SEM (cell line): Measurements from ENCODE around the genes EVI5L and ANGPTL4.

DNA sequence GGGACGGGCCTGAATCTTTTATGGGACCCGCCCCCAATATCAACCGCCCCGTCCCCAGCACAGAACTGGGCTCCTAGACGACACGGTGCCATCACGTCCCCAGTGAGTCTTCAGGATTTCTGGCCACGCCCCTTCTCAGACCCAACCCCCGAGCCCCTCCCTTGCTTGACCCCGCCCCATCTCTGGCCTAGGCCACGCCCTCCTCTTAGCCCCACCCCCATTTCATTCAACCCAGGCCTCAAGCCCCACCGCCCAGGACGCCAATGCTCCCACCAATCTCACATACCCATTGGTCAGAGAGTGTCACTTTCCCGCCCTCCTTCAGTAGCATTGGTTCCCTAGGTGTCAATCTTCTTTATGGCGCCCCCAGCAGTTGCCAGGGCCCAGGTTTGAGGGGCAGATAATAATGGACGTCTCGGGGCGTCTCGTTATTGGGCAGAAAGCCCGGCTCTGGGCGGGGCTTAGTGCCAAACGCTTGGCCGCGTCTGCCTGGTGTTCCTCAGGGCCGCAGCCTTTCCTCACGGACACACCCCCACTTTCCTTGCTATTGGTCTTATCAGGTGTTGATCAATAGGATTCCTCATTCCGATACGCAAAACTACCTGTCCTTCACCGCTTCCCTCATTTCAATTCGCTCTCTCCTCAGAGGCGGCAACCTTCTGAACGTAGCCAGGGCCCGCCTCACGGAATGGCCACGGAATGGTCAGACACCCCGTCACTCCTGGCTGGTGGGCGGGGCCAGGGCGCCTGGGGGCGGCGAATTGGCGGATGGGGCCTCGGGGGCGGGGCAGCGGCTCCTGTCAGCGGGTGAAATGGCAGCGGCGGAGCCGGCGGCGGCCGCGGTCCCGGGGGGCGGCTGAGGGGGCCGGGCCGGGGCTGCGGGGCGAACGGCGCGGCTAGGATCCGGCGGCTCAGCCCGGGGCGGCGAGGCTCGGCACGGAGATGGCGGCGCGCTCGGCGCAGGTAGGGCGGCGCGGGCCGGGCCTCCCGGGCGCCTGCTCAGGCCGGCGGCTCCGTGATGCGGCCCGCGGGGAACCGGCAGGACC, at the start of gene EVI5L:
Gene EVI5L, plus strand, starts transcription at position 800 of the 1,046 bp plus-strand sequence.
- PRO-cap: unidirectional peak, plus-strand start at position 800 of the sequence

DNA sequence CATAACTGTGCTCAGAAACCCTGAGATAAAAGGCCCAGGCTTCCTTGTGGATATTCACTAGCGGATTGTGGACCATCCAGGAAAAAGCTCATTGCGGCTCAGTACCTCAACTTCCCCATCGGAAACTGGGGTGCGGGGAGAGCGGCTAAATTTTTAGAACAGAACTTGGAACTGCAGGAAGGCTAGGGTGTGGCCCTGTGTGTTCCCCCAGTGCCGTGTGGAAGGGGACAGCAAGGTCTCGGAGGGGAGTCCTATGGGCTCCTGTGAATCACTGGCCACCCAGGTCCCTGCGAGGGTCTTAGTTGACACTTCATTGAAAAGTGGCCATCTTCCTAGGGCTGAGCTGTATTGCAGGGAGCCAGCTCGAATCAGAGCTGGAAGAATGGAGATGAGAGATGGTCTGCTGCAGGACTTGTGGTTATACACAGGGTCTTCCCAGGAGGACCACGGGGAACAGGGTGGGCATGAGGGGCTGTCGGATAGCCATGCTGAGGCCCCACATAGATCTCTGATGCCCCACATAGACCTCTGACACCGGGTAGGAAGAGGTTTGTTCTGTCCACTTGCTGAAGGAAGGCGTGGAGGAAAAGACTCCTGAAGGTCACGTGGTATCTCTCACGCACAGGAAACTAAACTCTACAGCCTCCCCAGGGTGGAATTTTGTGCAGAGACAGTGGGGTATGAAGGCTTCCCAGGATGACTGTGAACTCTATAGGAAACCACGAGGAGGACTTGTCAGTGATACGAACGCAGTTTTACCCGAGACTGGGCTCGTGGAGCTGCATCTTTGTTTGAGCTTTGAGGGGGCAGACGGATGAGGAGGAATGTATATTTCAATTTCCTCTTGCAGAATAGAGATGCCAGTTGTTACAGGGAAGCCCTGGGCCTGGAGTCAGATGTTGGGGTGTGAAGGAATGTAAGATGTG, 2.6 kb downstream of the EVI5L start:
- PRO-cap: no peak

DNA sequence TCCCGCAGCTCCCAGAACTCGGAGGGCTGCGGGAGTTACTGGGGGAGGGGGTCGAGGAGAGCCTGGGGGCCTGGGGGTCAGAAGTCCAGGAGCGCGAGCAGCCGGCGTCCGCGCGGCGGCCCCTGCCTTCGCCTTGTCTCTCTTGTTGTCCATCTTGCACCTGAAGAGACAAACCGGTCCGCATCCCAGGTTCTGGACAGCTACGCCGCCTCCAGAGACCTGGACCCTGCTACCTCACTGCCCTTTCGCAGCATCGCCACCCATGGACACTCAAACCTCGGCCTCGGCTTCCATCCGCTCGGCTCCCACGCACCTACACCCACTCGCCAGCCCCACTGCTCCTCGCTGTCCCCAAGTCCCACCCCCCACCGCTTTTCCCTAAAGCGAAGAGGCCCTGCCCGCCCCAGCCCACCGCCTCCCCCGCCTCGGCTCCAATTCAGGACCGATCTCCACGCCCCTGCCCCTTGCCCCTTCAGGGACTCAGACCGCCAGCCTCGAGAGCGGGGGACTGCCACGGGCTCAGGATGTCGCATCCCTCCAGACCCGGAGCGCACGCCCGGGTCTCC, 570 bp downstream of the PRR36 start:
- PRO-cap: no peak

- PRO-cap: no peak
Measured at GRCh38 chr19:7907070-7907269, 3.3 kb downstream of the MAP2K7 start.

DNA sequence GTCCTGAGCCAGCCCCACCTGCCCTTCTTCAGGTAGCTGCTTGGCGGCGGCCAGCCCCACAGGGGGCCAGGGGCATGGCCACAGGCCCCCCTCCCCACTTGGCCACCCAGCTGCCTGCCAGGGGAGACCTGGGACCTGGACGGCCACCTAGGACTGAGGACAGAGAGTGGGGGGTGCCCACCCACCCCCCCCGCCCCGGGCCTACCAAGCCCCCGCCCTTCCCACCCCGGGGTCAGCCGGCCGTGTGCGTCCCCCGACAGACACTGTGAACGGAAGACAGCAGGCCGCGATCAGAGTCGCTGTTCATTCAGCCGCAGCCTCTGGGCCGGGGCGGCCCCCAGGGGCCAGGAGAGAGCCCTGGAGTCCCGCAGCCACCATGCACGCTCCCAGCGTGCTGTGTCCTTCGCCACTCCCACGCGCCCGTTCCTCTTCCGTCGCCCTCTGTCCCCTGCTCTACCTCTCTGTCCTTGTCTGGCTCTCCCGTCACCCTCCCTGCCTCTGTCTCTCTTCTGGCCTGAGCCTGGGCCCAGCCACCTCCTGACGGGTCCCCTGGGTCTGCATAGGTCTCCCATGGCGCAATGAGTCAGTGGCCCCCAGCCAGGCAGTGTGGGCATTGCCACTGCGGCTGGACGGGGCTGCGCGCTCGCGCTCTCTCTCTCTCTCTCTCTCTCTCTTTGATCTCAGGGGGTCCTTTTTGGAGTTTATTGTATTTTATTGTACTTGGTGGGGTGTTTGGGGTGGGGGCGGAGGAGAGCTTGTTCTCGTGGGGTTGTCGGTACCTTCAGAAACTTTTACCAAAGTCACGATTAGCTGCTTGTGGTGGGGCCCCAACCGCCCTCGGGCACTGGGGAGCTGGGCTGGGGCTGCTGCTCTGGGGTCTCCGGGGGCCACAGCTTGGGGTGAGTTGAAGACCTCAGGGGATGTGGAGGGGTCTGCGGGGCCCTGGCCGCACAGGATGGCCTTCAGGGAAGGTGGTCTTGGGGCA, 1.9 kb upstream of the TGFBR3L start:
- PRO-cap: no peak

DNA sequence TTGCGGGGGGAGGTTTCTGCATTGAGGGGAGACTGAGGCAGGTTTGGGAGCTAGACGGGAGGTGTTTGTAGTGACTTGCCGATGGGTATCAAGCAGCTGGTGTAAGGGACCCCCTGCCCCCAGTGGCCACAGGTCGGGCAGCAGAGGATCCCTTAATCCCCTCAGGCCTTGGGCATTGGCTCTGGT, 206 bp upstream of the TGFBR3L start:
- PRO-cap: no peak

DNA sequence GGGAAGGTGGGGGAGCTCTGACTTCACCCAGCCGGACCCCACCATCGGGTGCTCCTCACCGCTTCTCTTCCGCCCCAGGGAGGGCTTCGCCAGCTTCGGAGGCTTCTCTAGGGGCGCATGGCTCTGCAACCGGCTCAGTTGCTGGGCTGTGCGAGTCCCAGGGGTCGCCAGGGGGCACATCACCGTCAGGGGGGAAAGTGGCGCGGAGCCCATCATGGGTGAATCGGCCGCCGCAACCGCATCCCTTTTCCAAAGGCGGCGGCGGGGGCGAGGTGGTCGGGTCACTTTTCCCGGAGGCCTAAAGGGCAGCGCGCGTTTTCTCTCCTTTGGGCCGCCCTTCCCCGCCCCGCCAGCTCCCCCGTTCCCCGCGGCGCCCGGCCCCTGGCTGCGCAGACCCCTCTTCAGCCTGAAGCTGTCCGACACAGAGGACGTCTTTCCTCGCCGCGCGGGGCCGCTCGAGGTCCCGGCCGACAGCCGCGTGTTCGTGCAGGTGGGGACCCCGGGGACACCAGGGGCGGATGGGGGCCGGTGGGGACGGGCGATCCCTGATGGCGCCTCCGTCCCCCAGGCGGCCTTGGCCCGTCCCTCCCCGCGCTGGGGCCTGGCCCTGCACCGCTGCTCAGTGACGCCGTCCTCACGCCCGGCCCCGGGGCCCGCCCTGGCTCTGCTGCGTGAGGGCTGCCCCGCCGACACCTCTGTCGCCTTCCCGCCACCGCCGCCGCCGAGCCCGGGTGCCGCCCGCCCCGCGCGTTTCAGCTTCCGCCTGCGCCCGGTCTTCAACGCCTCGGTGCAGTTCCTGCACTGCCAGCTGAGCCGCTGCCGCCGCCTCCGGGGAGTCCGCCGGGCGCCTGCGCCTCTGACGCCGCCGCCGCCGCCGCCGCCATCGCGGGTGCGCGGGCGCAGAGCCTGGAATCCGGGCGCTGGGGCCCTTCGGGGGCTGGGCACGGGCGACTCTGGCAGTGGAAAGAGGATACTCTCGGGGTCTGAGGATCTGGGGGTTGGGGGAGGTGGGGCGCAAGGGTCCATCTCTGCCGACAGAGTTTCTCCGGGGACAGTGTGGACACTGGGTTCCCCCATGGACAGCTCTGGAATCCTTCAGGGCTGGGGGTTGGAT, 1.8 kb downstream of the TGFBR3L start:
- PRO-cap: no peak

DNA sequence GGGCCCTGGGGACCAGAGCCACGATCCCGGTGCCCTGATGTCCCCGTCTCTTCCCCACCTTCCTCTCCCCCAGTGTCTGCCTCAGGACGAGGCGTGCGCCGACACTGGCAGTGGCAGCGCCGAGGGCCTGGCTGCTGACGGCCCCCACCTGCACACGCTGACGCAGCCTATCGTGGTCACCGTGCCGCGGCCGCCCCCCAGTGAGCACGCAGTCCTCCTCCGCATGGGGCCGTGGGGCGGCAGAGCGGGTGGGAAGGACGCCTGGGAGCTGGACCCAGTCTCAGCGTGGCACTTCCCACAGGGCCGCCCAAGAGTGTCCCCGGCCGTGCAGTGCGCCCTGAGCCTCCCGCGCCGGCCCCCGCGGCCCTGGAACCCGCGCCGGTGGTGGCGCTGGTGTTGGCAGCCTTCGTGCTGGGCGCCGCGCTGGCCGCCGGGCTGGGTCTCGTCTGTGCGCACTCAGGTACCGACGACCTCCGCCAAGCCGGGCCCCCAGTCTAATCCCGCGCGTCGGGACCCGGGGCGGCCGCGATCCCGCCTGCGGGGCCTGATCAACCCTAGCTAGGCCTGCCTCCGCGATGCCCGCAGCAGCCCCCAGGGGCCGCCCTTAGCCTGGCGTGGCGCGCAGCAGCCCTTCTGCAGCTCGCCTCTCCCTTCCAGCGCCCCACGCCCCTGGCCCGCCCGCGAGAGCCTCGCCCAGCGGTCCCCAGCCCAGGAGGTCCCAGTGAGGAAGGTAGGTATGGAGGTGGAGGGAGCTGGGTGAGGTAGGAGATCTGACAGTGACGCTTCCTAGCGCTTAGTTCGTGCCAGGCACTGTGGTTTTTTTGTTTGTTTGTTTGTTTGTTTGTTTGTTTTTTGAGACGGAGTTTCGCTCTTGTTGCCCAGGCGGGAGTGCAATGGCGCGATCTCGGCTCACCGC, 2.5 kb upstream of the SNAPC2 start:
- PRO-cap: no peak

DNA sequence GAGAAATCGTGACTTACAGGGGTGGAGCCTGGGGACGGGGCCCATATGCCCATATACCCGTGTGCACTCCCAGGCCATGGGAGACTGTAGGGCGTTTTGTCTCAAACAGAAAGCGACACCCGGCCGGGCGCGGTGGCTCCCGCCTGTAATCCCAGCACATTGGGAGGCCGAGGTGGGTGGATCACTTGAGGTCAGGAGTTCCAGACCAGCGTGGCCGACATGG, 1.0 kb upstream of the SNAPC2 start:
- PRO-cap: no peak

GRCh38 chr19:7926826-7927416, 986 bp upstream of the CTXN1 start:
- PRO-cap: no peak

- PRO-cap: no peak
Measured at GRCh38 chr19:7928188-7929431, 2.7 kb upstream of the CTXN1 start.

GRCh38 chr19:8004976-8005453, 426 bp downstream of the ELAVL1 start:
- PRO-cap: no peak

DNA sequence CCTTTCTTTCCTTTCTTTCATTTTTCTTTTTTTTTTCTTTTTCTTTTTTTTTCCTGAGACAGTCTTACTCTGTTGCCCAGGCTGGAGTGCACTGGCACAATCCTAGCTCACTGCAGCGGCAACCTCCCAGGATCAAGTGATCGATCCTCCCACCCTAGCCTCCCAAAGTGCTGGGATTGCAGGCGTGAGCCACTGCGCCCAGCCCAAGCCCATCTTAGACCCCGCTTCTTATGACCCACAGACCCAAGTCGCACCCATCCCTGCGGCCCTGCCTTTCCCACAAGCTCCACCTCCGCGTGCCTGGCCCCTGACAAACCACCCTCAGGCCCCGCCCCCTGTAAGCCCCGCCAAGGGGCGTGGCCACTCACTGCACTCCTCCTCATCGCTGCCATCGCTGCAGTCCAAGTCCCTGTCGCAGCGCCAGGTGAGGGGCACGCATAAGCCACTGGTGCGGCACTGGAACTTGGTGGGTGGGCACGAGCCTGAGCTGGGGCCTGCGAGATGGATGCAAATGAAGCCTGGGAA, 3.4 kb downstream of the CD320 start:
- PRO-cap: no peak

DNA sequence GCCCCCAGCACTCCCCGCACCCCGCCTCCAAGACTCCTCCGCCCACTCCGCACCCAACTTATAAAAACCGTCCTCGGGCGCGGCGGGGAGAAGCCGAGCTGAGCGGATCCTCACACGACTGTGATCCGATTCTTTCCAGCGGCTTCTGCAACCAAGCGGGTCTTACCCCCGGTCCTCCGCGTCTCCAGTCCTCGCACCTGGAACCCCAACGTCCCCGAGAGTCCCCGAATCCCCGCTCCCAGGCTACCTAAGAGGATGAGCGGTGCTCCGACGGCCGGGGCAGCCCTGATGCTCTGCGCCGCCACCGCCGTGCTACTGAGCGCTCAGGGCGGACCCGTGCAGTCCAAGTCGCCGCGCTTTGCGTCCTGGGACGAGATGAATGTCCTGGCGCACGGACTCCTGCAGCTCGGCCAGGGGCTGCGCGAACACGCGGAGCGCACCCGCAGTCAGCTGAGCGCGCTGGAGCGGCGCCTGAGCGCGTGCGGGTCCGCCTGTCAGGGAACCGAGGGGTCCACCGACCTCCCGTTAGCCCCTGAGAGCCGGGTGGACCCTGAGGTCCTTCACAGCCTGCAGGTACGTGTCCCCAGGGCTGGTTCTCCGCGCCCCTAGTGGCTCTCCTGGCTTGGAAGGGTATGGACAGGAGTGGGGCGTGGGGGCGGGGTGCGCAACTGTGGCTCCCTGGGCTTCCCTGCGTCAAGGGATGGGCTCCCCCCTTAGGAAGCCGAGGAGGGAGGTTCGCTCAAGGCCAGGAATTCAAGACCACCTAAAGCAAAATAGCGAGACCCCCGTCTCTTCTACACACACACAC, at the start of gene ANGPTL4:
Gene ANGPTL4, plus strand, starts transcription at position 89 of the 808 bp plus-strand sequence.
- PRO-cap: no peak

GRCh38 chr19:8478311-8479009, 24.0 kb downstream of the PRAM1 start:
- PRO-cap: no peak

- PRO-cap: no peak
Measured at GRCh38 chr19:8501939-8502385, 478 bp downstream of the PRAM1 start.

- PRO-cap: no peak
Measured at GRCh38 chr19:8601835-8602264, 8.7 kb downstream of the ADAMTS10 start.

DNA sequence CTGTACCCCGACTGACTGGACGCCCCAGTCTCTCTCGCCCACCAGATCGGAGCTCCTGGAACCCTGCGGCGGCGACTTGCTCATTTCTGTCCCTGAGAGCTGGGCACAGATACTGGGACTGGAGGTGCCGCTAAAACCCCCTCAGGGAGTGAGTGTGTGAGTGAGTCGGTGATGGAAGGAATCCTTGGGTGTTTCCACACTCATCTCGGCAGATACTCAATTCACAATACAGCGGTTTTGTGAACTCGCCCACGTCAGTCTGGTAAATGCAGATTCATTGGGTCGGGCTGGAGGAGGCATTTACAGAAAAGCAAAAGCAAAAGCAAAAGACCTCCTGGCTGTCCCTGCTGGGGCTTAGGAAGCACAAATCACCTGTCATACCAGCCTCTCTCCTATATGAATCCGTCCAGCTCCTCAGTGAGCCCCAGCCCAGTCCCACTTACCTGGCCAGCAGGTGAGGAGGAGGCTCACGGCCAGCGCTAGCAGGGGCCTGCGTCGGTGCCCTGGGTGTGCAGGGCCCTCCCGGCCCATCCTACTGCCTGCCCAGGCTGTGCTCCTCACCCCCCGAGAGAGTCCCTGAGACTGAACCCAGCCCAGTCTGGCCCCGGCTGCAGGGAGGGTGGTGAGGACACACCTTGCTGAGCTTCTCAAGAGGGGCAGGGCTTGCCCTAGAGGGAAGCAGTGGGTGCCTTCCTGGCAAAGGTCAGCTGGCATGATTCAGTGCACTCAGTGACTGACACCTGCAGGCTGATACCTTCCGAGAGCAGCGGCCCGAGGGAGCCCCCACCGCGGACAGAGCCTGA, 76.8 kb upstream of the OR1M1 start:
- PRO-cap: no peak

GRCh38 chr19:9423119-9423497, 12.3 kb downstream of the ZNF266 start:
- PRO-cap: no peak

DNA sequence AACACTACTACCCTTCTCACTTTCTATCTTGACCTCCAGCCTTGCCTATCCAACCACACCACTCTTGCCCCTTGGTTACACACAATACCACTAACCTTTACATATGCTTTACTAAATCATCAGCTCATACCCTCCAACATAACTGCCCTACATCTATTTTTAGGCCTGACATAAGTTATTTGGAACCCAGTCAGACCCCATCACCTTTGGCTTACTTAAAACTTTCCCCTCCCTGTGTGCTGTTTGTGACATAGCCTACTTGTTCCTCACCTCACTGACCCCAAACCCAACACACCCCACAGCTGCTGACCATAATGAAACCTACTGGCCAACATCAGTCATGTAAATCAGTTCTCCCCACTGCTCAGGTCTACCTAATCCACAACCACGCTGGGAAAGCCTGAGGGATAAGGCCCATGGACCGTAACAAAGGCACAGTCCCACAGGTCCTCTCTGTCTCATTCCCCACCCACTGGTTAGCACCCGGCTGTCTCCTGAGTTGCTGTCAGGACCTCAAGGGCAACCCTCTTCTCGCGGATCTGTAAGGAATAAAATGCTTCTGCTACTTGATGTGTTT, 4.9 kb downstream of the ZNF266 start:
- PRO-cap: no peak